PC-3 (cell line): ENCODE data around the genes CD244 and NR1I3.

DNA sequence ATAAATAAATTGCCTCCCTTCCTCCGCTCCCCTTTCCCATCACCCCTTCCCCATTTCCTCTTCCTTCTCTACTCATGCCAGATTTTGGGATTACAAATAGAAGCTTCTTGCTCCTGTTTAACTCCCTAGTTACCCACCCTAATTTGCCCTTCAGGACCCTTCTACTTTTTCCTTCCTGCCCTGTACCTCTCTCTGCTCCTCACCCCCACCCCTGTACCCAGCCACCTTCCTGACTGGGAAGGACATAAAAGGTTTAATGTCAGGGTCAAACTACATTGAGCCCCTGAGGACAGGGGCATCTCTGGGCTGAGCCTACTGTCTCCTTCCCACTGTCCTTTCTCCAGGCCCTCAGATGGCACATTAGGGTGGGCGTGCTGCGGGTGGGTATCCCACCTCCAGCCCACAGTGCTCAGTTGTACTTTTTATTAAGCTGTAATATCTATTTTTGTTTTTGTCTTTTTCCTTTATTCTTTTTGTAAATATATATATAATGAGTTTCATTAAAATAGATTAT lies 8.4 kb upstream of the NHLH1 start:
- RAMPAGE, long total RNA, result no peak

GRCh38 chr1:160366475-160366962 lies 352 bp upstream of the NHLH1 start:
- RAMPAGE, long total RNA, result no peak

GRCh38 chr1:160407682-160409022 lies 7.8 kb downstream of the VANGL2 start:
- RAMPAGE, long total RNA, result no peak

DNA sequence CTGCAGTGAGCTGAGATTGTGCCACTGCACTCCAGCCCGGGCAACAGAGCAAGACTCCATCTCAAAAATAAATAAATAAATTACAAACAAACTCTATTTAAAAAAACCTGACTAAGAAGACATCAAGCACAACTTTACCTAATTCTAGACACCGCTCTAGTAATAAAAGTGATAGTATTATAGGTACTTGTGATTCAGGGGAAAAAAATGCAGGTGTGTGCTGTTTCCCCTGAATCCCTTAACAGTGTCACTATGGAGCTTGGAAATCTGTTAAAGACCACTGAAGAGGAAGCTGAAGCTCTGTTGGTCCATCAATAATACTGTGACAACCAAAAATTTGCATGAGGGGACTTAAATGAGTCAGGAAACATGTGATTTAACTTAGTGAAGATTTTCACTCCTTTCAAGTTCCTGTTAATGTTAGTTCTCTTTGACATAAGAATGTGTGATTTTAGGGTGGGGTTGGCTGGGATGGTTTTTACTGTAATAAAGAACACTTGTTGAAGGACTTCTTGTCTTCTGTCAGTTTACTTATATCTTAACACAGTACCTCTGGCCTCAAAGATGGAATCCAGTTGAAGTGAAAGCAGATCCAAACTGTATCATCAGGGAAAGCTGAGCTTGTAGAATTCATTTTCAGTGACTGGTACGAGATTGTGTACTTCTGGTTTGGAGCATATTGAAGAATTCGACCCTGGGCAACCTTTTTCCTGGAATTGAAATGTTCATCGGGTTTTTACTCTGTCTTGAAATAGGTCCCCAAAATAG lies 32.0 kb downstream of the VANGL2 start:
- RAMPAGE, long total RNA, result no peak

- RAMPAGE, long total RNA, result no peak
Observed at GRCh38 chr1:160559252-160559897, 19.9 kb downstream of the CD84 start.

DNA sequence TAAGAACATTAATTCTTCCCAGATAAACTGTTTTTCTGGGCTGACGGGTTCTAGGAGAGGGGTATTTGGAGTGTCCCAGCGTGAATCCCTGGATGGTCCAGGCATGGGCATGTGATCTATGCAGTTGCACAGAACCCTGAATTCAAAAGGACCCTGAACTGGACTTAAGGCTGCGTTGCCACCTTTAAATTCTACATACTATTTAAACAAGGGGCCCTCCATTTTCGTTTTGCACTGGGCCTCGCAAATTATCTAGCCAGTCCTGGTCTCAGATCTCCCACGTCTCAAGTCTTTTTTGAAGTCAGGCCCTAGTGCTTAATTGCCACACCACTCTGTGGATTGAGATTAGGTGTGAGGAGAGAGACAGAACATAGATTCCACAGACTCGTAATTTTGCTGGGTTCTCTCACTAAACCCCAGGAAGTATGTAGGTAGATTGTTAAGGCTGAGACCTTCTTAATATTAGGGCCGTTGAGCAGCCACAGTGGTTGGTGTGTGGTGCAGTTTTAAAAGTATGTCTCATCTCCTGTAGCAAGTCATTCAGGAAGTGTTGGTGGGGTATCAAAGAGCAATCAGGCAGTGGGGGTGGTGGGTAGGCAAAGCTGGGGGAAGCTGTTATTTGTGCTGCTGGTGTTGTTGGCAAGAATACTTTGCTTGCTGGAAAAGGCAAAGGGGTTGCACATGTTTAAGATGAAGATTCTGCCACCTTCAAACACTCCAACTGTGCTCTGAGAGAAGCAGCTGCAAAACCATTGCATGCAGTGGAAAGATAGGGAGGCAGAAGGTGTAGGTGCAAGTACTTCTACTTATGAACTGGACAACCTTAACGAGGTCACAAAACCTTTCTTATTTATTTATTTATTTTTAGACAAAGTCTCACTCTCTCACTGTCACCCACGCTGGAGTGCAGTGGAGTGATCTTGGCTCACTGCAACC lies 11.3 kb downstream of the CD84 start:
- RAMPAGE, long total RNA, result no peak

DNA sequence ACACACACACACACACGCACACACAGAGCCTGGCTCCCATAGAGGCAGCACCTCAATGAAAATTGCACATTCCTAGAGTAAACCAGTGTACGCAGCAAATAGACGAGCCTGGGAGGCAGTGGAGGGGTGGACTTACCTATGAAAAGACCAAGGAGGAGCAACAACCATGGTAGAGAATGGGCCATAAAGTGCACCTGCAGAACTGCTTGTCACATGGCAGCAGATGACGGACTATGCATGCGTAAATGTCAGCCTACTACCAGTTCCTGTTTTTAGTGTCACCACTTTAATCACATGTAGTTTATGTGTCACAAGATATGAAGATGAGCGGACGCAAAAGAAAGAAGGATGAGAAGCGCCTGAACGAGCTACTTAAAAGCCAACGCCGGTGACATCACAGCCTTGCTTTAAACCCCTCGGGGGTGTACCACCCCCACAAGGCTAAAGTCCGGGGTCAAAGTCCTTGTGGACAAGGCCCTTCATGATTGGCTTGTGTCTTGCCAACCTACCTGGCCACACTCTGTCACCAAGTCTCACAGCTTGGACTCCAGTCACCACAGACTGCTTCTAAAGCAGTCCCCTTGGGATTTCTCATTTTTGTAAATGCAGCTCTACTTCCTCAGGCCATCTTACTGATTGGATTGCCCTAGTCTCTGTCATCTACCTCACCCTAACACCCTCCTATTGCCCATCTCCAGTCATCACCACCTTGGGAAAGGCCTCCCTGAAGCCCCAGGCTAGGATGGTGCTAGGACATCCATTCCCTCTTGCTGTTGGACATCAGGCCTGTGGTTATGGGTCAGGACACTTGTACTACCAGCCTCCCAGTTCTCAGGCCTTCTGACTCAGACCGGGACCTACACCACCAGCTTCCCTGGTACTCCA lies 6.1 kb upstream of the LY9 start:
- RAMPAGE, long total RNA, result no peak

GRCh38 chr1:160862592-160863333 lies at the start of gene CD244:
CD244 (minus strand) TSS chr1:160862887.
- RAMPAGE, long total RNA, result no peak

GRCh38 chr1:160911393-160912125 lies 26.6 kb upstream of the ITLN1 start:
- RAMPAGE, long total RNA, result no peak

DNA sequence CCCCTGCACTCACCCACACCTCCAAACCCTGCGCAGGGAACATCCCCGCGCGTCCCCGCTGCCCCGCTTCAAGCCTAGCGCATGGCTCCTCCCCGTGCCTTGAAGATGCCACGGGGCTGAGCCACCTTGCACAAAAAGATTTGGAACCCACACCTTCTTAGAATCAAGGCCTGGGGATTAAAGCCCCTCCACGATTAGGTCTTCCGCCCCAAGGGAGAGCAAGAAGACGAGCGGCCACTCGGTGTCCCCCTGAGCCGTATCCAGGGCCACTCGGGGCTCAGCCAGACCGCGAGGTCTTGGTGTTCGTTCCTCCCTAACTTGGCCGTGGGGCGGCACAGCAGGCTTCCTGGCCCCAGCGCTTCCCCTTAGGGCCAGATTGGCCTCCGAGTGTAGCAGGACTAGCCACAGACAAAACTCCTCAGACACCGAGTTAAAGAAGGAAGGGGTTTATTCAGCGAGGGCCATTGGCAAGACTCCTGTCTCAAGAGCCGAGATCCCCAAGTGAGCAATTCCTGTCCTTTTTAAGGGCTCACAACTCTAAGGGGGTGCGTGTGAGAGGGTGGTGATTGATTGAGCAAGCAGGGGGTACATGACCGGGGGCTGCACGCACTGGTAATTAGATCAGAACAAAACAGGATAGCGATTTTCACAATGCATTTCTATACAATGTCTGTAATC lies 27.5 kb upstream of the ITLN2 start:
- RAMPAGE, long total RNA, result no peak

DNA sequence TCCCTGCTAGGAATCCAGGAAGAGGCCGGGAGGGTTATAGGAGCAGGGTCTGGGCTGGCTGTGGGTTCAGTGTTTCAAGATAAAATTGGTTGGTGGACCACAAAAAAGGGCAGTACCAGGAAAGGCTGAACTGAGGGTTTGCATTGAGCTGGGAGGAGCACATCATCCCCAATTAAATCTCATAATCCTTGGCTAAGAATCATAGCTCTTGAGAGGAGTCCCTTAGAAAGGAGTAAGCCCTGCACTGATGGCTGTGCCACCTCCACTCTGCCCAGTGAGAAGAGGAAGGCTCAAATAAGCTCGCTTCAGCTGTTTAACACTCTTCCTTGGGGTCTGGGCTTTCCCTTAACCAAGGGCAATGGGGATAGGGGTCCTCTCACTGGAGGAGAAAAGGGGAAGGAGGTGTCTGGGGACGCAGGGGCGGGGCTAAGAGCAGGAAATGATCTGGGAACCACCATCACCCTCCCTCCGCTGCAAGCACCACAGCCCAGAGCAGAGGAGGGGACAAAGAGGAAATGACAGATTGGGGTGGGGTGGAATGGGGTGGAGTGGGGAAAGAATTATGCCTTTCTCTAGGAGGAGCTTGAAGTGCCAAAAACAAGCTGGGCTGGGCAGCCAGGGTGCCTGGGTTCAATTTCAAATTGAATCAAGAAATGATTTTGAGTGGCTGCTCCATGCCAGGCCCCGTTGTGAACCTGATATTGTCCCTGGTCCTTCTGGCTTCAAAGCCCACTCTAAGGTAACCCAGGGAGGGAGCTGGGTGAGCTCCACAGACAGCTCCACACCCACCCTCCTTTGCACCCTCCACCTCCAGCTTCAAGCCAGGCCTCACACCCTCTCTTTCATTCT lies 1.4 kb downstream of the ARHGAP30 start:
- RAMPAGE, long total RNA, result no peak

DNA sequence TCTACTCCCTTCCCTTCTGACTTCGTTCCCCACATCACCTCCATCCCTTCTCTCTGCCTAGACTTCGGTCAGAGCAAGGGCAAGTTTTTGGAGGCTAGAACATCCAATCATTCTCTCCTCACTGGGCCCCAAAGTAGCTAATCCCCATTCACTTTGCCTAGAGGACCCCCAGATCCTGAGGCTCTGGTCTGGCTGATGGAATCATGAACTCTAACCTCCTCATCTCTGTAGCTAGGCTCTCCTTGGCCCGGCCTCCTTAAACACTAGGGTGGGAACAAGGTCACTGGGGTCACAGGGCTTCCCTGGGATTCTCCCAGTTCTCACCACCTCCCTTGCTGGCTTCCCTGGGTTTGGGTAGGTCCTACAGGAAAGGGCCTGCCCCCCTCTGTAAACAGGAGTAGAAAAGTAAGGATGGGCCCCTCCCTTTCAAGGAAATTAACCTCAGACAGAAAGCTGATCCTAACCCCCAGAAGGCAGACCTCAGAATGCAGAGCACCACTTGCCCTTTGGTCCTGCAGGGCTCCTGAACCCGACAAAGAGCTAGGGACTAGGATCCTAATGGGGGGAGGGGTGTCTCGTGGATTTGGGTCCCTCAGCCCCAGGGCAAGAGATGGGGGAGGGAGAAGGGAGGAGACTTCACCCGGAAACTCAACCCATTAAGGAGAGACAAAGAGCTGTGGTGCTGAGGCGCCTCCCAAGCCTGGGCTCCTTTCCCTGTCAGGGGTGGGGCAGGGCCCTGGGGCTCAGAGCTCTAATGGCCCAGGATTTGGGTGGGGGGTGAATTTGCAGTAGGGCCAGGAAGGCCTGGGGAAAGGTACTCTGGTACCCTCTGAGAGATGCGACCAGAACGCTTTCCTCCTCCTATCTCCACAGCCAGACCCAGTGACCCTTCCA lies 3.1 kb downstream of the NECTIN4 start:
- RAMPAGE, long total RNA, result no peak

GRCh38 chr1:161099466-161100085 lies 1.4 kb downstream of the KLHDC9 start:
- RAMPAGE, long total RNA, result no peak

- RAMPAGE, long total RNA, result no peak
Observed at GRCh38 chr1:161165780-161166179, 446 bp upstream of the PPOX start.

DNA sequence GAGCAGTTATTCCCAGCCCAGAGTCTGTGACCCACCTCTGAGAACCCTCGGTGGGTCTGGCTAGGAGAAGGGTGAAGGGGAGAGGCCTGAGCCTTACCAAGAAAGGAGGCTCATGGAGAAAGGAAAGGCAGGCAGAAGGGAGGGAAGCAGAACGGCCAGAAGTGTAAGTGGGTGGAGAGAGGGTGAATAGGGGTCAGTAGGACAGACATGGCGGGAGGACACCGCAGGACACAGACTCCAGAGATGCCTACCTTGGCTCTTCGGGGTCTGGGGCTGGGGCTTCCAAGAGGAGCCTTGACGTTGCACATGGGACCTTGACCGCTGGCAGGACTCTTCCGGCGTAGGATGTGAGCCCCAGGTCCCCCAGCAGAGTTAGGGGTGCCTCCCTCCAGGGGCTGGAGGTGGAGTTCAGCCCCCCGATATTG lies 1.1 kb downstream of the ADAMTS4 start:
- RAMPAGE, long total RNA, result no peak

GRCh38 chr1:161209762-161210571 lies 5.1 kb upstream of the FCER1G start:
- RAMPAGE, long total RNA, result no peak

DNA sequence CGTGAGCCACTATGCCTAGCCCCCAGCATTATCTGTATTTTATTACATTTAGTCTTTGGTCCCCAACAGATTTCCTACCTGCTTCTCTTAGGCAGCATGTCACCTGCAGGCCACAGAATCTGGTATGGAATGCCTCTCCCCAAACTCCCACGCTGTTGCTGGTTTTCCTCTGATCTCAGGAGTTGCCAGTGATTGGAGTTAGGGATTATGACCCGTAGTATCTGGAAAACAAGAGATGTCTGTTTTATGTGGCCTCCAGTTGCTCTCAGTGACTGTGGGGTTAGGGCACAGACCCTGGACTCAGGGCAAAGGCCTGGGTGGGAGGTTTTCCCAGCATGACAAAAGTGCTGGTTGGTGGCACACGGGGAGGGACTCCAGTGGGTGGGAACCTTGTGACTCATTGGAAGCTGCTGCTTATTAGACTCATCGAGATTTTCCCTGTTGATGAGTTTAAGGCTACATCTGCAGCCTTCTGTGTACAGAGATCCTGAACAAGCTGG lies at the start of gene NR1I3:
Gene NR1I3, minus strand, starts transcription at position 241 of the 500 bp plus-strand sequence.
- RAMPAGE, long total RNA, result no peak

- RAMPAGE, long total RNA, result no peak
Observed at GRCh38 chr1:161382360-161383107, 14.9 kb upstream of the CFAP126 start.

- RAMPAGE, long total RNA, result no peak
Observed at GRCh38 chr1:161513030-161514159, 8.1 kb downstream of the FCGR2A start.

DNA sequence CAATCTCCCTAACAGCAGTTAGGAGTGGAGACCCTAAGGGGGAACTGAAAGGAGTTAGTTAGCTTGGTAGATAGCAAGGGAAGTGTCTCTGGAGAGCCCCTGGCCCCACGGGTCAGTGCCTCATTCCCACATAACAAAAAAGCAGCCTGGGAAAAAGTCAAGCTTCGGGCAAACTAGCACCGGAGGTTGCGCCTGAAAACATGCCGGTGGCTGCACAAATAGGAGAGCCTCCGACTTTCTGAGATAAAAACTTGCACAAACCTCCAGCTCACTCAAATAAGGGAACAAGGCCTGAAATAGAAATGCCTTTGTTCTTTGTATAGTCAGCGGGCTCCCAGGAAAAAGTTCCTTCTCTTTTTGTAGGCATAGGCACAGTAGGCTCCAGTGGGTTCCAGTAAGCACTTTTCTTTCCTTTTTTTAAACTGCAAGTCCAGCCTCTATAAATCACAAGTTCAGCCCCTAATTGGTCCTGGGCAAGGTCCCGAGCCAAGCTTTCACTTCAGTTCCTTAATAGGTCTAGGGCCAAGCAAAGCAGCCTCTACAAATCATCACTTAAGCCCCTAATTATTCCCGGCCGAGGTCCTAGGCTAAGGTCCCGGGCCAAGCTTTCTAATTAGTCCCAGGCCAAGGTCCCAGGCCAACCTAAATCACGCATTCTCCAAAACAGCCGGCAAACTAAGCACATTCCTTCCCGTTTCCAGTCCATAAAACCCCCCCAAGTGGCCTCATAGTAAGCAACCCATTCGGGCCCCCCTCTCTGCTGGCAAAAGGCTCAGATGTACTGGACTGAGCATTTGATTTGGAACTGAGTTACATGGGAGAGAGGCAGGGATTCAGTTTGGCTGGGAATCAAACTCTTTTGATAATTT lies 8.5 kb downstream of the HSPA6 start:
- RAMPAGE, long total RNA, result no peak